PFSK-1 (cell line): ENCODE measurements around a stretch of chr2.

GRCh38 chr2:9238862-9239155 is 32.2 kb downstream of the ASAP2 start:
- RRBS = no CpG with 5 or more reads among the region's 6 CpGs

GRCh38 chr2:9262489-9263368 is 56.1 kb downstream of the ASAP2 start:
- RRBS = no CpG with 5 or more reads among the region's 18 CpGs

DNA sequence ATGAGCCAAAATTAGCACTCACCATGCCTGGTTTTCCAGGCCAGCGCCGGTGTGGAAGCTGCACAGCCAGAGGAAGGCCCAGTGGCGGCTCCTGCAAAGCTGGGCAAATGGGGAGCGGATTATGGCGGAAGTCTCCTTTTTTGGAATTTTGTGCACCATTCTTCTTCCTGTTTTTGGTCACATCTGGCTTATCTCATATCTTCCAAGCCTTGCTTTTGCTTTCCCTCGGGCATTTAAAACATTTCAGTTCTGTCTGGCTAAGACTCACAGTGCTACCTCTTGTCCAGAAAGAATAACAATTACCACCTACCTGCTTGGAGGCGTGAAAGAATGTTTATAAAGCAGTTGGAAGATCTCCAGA is 94.3 kb downstream of the ASAP2 start:
- RRBS = no CpG with 5 or more reads among the region's 7 CpGs

- RRBS = no CpG with 5 or more reads among the region's 20 CpGs
These were observed 92.5 kb downstream of the ITGB1BP1 start for GRCh38 chr2:9330763-9331390.

DNA sequence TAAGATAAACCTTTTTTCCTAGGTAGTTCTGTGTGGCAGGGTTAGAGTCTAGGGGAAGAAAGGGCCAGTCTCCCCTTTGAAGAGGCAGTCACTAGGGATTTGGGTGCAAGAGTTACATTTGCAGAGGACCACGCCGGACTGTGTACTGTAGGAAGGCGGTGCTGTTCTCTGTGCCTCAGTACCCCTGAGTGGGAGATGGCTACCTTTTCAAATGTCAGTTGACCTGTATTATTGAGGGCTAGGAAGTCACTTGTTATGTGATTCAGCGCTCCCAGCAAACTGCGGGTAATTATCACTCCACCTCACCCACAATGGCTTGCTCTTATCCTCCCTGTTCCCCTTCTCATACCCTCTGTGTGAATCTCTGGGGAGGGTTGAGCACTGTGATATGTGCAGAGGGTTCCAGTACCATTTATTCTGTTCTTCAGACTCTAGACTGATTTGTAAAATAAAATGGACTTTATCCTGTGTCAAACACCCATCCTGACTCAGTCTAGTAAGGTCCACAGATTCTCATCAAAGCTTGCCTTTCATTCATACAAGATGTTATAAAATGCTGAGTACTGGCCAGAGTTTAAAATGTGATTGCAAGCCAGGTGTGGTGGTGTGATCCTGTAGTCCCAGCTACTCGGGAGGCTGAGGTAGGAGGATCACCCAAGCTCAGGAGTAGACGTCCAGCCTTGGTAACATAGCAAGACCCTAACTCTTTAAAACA is 71.7 kb downstream of the ITGB1BP1 start:
- RRBS = no CpG with 5 or more reads among the region's 7 CpGs

DNA sequence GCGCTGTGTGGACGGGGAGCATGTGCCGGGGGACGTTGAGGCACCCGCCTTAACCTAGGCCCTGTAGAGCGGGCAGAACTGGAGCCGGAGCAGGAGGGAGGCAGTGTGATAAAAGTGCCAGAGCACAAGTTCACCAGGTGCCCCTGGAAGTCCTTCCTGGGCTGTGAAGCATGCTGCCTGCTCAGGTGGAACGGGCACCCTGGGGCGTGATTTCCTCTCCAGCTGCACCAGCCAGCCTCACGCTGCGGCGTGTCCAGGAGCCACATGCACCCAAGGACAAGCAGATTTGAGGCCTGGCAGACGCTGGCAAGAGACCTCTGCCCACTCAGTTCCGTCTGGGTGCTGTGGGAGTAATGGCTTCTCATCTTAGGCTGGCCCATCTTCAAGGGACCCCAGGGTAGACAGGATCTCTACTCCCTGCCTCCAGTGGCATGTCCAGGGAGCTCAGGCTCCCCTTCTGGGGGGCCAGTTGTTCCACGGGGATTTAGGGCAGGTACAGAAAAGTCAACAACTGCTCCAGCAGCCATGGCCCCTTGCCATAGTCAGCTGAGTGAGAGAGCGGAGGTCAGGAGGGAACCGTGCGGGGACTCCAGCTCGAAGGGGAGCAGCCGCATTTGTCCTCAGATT is 50.1 kb downstream of the ITGB1BP1 start:
- RRBS = 84% methylated on average over 5 of the region's 20 CpGs

GRCh38 chr2:9374473-9375105 is 48.7 kb downstream of the ITGB1BP1 start:
- RRBS = no CpG with 5 or more reads among the region's 28 CpGs

DNA sequence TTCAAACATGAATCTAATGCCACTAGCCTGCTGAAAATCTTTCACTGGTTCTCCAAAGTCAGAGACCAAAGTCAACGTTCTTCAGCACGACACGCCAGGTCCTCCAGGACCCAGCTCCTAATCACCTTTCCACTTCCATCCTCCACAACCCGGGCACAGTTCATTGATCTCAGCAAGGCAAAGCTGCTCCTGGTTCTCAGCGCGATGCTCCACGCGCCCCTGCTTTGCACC is 1.2 kb downstream of the ITGB1BP1 start:
- RRBS = 4% methylated on average over 5 of the region's 8 CpGs

- RRBS = 46% methylated on average over 32 of the region's 71 CpGs
These were observed 546 bp downstream of the IAH1 start for GRCh38 chr2:9474663-9475531.

- RRBS = 0% methylated on average over 4 of the region's 12 CpGs
These were observed 191 bp upstream of the YWHAQ start for GRCh38 chr2:9631127-9631249.

GRCh38 chr2:9644833-9645019 is 13.9 kb upstream of the YWHAQ start:
- RRBS = no CpG with 5 or more reads among the region's 5 CpGs

DNA sequence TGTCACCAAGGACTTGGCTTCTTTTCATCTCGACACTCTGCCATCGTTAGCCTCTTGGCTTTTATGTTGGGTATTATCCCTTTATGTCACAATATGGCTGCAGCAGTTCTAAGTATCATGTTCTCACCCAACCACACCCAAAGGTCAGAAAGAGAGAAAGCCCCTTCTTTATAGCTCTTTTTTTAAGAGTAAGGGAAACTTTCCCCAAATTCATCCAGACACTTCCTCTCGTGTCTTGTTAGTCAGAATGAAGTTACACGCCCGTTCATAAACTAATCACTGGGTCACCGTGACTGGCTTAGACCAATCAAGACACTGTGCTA is 104.9 kb upstream of the TAF1B start:
- RRBS = no CpG with 5 or more reads among the region's 6 CpGs

GRCh38 chr2:9771478-9772138 is 71.7 kb upstream of the TAF1B start:
- RRBS = no CpG with 5 or more reads among the region's 11 CpGs

GRCh38 chr2:9999411-9999742 is 44.0 kb upstream of the KLF11 start:
- RRBS = no CpG with 5 or more reads among the region's 11 CpGs

DNA sequence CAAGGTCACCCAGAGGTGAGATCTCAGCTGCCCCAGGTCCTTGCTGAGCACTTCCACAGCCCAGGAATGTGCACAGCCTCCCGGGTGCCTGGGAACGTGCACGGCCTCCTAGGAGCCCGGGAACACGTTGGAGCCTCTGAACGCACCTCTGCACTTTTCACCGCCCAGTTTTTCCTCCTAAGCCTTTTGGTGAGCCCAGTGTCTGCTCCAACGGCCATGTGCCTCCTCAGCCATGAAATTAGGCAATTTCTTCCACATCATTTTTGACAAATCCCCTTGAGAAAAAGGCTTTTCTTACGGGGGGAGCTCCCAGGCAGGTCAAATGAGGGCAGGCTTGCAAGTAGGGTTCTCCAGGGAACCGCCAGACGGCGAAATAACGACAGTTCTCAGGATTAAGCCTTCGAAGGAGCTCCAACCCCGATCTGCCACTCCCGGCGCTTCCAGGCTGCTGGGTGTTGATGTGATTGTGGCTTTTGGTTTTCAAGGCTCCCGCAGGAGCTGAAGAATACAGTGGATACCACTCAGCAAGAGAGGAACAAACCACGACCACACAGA is 35.0 kb upstream of the KLF11 start:
- RRBS = 43% methylated on average over 3 of the region's 19 CpGs

DNA sequence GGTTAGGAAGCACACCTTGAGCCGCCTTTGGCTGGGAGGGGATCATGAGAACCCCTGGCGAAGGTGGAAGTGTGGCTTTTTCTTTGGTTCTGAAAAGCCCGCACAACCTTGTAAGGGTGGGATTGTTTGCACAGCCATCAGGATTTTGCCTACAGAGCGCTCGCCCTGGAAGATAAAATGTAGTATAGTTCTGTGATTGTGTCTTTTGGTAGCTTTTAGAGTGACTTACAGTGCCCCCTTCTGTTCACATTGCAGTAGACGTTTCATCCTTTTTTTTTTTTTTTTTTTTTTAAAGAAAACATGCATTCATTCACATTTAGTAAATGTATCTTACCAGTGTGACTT is 5.3 kb downstream of the KLF11 start:
- RRBS = no CpG with 5 or more reads among the region's 6 CpGs

DNA sequence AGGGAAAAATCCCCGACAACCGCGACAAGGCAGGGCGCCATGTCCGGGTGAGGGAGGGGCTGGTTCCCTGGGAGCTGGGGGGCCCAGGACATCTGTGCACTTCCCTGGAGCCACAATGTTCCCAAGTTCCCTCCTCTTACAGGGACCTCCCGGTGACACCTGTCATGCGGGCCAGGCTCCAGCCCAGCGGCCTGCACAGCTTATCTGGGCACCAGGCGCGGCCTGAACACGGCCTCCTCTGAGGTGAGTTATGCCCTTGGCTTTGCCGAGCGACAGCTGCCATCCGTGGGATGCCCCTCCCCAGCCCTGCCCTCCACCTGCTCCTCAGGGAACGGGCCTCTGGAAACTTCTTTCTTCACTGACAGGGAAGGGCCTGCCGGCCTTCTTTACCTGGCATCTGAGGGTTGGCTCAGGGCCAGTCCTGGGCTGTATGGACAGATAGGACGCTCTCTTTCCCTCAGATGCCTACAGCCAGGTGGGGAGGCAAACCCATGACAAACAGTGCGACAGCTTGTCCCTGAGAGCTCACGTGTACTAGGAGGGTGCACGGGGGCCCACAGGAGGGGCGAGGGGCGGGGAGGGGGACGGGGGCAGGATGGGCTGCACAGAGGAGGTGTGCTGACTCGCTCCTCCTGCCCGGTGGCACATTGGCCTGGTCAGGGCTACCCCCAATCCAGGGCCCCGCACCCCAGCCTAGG is 35.0 kb upstream of the HPCAL1 start:
- RRBS = 85% methylated on average over 2 of the region's 26 CpGs

DNA sequence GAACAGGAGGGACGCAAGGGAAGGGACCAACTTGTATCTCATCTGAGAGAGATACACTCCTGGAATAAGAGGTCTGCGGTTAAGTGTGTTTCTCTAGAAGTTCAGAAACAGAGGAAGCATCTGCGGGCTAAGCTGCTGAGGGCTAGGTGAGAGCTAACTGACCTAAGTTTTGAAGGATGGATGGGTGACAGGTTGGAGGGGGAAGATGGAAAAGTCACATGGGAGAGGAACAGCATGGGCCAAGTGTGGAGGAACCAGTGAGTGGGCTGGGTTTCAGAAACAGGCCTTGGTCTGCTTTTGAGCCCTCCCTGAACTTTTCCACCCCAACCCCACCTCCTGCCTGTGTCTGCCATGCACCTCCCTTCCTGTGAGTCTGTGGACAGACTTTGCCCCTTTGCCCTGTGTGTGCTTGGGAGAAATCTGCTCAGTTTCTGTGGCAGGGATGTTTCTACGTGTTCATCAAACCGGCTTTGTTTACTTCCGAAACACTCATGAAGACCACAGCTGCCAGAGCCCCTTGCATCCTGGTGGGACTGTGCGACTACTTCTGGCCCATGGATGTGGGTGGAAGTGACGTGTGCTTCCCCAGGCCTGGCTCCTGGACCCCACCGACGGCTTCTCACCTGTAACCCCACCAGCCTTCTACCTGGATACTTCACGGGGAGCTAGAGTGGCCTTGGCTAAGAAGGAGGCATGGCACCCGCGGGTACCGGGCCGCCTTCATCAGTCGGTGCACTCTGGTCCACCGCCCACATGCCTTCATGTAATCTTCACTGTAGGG is 1.6 kb upstream of the HPCAL1 start:
- RRBS = no CpG with 5 or more reads among the region's 17 CpGs

DNA sequence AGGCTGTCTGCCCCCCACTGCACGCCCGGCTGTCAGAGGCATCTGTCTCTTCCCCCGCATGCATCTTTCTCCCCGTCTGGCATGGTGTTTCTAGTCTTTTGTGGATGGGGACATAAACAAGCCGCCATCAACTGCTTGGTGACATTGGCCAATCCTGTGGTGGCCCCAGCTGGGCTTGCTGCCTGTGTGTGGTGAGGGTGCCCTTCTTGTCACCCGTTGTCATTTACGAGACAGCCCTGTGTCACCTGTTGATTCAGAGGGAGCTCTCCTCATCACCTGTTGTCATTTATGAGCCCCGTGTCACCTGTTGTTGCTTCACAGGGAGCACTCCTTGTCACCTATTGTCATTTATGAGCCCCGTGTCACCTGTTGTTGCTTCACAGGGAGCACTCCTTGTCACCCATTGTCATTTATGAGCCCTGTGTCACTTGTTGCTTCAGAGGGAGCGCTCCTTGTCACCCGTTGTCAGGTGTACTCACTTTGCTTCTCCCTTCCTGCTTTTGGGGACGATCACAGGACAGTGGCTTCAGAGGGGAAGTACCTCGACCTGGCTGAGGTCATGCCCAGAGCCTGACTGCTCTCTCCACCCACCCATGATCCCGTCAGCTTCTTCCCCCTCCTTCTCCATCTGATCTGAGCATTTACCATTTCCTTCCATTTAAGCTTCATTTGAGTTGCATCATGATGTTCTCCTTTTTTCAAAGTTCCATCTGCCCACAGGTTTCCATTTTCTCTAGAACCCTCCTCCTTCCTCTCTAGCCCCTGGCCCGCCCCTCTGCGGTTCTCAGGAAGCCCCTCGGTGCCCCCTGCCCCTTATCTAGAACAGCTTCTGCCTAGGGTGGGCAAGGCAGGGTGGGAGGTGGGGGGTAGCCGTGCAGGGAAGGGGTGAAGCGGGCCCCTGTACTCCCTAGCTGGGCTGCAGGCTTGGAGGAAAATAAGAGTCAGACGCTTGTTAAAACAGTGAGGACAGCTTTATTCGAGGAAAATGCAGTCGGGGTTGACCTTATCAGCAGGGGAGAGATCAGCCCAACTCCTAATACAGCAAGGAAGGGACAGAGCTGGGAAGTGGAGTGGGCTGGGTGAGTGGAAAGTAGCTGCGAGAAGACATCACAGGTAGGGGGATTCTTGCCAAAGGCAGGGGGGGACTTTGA is 29.3 kb downstream of the HPCAL1 start:
- RRBS = 92% methylated on average over 2 of the region's 23 CpGs

- RRBS = no CpG with 5 or more reads among the region's 3 CpGs
These were observed 30.0 kb downstream of the HPCAL1 start for GRCh38 chr2:10332793-10333098.